Metastatic Liver Carcinoma in the Adrenal Gland (tissue), 2 donors: ENCODE measurements around a stretch of chr15.

- PRO-cap, 2 experiments = no peak in any of the 2 experiments
These were observed 2.8 kb downstream of the NR2F2 start for GRCh38 chr15:96332976-96334030.

GRCh38 chr15:96368250-96368513 is 37.7 kb downstream of the NR2F2 start:
- PRO-cap, 2 experiments = no peak in any of the 2 experiments

DNA sequence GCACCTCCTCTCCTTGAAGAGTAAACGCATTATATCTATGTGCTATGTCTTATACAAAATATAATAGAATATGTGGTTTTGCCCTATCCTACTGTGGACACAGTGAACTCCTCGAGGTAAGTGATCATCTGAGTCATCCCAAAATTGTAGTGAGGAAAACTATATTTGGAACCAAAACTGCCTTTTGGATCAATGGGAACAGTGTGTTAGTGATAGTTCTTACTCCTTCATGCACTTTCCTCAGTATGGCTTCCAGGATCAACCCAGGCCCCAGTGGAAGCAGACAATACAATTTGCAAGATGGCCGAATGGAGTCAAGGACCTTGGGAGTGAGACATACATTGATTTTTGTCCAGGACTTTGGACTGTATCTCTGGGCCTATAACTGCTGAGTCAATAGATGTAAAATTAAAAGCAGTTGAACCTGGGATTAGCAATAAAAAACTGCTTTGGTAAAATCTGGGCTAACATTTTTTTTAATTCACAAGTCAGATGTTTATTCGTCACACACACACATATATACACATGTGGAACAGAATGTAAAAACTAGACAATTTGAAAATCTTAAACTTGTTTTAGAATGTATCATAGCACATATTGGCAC is 1.7 kb downstream of the ARRDC4 start:
- PRO-cap, 2 experiments = no peak in any of the 2 experiments

DNA sequence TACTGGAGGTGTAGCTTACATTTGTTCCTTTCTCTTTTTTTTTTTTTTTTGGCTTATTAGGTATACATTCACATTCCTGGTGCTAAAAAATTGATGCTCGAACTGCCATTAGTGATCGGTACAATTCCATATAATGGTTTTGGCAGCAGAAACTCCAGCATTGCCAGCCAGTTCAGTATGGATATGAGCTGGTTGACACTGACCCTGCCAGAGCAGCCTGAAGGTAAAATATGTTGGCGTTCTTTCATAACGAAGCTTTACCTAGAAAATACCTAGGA is 9.3 kb downstream of the ARRDC4 start:
- PRO-cap, 2 experiments = no peak in any of the 2 experiments

DNA sequence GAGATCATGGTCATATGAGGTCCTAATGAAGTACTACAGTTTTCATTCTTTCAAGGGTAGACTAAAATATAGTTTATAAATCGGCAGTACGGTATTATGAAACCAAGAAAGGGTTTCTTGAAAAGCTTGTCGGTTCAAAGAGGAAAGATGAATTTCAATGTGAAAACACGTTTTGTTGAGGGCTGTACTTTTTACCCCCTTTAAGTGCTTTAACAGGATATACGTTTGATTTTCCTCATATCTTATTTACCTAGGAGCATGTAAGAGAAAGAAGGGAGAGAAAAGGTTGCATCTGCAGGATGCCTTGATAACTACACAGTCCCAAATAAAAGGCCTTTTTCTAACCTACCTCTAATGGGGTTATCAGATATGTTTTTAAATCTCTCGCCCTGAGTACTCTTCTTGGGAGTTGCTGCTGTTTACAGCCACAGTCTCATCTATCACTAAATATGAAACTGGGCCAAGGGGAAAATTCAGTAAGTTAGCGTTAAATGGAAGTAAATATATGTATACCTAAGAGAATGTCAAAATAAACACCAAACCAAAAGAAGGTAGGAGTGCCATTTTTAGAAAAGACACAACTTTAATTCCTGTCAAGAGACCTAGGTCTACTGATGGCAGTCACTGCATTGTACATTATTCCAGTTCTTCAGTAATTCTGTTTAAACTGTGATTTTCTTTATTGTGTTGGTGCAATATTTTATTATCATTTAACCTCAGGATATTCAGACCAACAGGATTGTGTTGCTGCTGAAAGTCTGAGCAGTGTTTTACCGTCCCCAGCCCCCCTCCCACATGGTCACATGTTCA is 11.4 kb downstream of the ARRDC4 start:
- PRO-cap, 2 experiments = no peak in any of the 2 experiments

DNA sequence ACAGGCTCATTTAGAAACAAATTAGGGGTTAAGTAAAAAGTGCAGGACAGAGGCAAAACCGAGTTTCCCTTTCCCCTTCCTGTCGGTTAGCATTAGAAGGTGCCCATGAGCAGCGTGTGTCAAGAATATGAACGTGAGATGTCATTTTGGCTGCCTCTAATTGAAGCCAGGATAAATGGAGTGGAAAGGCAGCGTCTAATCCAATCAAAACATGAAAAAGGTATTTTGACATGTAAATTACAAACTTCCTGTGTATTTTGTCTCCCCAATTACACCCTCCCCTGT is 199.9 kb downstream of the ARRDC4 start:
- PRO-cap, 2 experiments = no peak in any of the 2 experiments

- PRO-cap, 2 experiments = no peak in any of the 2 experiments
These were observed 20.5 kb downstream of the IGF1R start for GRCh38 chr15:98668688-98669333.

GRCh38 chr15:98714148-98714618 is 65.8 kb downstream of the IGF1R start:
- PRO-cap, 2 experiments = no peak in any of the 2 experiments

DNA sequence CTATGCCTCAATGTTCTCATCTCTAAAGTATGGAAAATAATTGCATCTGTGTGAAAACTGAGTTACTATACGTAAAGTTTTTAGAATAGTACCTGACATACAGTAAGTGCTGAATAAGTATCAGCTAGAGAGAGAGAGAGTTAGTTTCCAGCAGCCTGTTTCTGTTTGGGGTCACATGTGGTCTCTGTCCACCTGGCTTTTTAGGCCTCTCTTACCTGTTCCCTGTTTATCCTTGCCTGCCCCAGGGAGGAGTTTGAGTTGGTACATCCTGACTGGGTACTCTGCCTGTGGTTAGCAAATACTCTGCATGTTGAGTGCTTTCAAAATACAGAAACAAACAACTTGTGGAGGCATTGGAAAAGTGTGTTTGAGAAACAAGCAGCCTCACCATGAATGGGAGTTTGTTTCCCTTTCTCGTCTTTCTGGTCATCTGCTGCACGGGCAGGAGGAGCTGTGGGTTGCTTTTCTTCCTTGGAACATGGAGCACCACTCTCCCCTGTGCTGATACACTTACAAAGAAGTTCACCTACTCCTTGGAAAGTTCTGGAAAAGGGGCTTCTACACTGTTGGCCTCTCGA is 166.2 kb downstream of the PGPEP1L start:
- PRO-cap, 2 experiments = no peak in any of the 2 experiments

DNA sequence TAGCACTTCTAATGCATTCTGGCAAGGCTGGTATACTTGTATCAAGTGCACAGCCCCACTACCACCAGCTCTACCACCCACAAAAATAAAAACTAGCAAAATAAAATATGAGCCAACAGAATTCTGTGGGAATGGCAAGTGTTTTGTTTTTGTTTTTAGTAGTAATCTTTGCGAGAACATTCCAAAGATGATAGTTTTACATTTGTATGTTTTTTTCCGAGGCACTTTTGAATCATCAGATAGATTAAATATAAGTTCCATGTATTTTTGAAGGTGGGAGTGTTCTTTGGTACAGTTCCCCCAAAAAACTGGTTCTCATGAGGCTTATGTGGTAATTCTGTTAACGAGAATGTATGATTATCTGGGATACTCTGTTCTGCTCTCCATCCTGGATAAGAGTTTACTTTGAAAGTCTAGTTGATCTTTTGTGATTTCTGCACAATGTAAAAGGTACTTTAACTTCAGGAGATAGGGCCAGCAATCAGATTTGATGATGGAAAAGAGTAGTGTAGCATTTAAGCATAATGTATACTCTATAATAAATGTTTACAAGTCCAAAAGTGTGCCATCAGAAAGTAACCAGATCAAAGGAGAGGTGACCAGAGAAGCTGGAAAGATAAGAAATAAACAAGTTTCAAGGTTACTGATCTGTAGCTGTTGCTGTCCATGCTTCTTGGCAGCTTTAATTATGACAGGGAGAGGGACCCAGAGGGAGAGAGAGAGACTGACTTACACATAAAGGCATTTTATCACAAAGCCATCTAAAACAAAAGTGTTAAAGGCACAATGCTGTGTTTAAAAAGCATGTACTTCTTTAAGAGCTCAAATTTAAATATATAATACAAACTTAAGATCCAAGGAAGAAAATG is 130.9 kb downstream of the PGPEP1L start:
- PRO-cap, 2 experiments = no peak in any of the 2 experiments

GRCh38 chr15:98877990-98878479 is 129.6 kb downstream of the PGPEP1L start:
- PRO-cap, 2 experiments = no peak in any of the 2 experiments

DNA sequence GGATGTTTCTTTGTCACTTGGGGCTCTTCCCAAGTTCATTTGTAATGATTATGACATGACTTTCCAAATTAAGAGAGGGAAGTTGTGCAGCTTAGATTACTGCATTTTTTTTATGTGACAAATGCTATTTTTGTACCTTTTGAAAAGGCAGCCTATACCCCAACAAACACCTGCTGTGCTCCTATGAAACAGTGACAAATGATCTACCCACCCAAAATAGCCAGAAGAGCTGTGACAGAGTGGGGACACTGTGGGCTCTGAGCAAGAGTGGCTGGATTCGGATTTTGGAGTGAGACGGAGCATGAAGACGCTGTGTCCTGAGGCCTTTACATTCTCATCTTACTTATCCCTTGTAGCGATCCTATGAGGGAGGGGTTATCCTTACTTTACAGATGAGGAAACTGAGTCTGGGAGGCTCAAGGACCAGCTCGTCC is 6.9 kb upstream of the SYNM start:
- PRO-cap, 2 experiments = no peak in any of the 2 experiments

GRCh38 chr15:99120265-99120754 is 15.4 kb downstream of the SYNM start:
- PRO-cap, 2 experiments = no peak in any of the 2 experiments

DNA sequence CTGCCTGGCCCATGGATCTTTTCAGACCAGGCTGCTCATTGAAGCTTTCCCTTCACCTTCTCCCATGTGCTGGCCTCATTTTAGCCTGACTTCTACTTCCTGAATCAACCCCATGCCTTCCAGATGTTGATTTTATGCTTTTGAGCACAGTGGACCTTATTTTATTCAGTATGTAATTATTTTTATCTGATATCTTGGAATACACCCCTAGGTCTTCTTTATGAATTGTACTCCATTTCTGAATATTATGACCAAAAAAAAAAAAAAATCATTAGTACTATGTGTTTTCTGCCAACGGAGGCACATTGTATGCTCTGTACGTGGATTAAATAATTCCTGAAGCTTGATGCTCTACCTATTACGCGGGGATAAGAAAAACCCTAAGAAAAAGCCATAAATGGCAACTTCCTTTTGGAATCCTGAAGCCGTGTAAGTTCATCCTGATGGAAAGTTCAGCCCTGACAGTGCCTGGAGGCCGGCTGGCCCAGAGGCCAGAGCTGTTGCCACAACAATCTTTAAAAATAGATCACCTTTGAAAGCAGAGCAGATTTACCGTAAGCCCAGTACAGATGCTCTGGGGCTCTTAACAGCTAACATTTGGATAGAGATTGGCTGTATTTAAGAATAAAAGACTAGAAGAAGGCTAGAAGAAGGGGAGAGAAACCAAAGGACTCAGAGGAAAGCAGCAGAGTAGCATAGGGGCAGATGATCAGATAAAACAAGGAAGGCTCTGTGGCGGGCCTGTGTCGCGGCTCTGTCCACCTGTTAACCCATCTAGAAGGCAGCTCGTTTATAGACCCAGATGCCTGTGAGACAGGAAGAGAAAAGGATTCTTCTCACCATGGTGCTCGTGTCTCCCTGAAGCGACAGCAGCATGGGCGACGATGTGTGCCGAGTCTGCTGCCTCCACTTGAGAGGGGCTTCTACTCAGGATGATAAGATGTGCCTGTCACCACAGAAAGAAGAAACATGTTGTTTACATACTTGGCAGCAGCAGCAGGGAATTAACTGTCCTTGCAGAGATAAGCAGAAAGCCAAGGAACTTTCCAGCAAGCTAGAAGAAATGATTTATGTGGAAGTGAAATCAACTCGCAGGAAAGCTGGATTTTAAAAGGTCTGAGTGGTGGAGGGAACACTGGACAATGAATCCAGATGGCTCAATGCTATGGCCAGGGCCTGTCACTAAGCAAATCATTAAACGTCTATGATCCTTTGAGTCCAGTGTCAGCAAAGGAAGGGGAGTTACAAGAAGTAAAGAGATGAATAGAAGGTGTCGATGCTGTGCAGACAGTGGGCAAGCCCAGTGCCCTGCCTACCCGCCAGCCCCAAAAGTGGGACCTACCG is 69.8 kb downstream of the SYNM start:
- PRO-cap, 2 experiments = no peak in any of the 2 experiments

- PRO-cap, 2 experiments = no peak in any of the 2 experiments
These were observed 379 bp downstream of the LRRC28 start for GRCh38 chr15:99251591-99252129.

DNA sequence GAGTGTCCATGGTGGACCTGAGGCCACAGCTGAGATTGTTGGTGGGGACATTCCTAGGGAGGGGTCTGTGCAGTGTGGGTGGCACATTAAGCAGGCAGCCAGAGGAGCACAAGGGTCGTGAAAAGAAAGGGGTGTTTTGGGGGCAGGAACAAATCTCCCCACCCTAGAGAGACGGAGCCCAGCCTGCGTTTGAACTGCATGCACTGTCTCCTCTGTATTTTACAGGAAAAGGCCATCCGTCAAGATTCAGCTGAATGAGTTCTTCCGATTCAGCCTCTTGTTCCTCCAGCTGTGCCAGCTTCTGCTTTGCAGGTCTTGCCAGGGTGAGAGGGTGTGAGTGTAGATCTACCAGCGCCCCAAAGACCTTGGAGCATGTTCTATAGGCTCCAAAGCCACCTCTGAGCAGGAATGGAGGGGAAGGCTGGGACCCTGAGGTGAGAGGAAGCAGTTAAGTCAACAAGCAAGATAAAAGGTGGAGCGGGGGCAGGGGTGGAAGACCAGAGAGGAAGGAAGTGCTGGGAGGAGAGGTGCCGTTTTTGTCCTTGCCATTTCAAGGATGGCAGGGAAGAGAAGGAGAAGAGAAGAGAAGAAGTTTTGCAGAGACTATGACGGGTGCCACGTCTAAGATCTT is 80.3 kb upstream of the MEF2A start:
- PRO-cap, 2 experiments = no peak in any of the 2 experiments

DNA sequence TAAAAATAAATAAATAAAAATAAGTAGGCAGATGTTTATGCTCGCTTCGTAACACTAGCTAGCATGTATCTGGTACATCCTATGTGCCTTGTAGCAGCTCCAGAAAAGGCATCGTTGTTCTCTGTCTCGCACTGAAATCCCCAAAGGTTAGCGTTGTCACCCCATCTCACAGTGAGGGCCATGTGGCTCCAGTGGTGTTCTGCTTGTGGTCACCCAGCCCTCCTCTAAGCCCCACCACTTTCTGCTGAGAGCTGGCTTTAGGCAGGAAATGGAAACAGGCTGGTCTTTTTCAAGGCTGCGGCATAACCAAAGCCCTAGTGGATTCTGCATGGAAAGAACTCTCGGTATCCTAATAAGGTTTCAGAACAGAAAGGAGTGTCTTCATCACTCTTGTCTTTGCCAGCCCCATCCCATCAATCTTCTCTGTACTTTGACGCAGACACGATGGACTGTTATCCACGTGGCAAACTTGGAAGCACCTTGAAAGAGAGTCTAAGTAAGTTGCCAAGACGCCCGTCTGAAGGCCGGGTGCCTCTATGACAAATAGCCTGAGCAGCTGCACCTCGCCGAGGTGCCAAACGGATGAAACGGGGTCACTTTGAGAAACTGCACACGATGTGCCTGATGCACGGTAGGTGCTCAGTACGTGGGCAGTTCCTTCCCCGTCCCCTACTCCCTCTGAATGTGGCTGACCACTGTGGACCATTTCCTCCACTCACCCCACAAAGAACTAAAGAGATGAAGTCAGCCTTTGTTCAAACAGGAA is 57.9 kb upstream of the MEF2A start:
- PRO-cap, 2 experiments = no peak in any of the 2 experiments

GRCh38 chr15:99703580-99704149 is 29.6 kb downstream of the LYSMD4 start:
- PRO-cap, 2 experiments = no peak in any of the 2 experiments

DNA sequence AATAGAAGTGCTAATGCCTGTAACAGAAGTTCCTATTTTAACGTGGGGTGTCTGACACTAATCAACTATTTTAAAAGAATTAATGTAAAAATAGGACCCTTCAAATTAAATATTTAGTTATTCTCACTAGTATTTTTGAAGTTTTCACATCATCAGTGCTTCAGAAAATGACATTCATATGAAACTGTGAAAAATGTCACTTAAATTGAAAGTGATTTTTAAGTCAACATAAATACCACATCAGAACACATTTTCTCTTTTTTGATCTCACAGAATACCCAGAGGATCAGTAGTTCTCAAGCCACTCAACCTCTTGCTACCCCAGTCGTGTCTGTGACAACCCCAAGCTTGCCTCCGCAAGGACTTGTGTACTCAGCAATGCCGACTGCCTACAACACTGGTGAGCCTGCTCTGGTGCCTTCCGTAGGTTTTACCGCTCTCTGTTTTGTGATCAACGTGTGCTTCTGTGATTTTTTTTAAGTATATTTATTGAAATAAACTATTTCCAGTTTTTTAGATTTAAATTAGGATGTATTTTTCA is 26.7 kb downstream of the LYSMD4 start:
- PRO-cap, 2 experiments = no peak in any of the 2 experiments

DNA sequence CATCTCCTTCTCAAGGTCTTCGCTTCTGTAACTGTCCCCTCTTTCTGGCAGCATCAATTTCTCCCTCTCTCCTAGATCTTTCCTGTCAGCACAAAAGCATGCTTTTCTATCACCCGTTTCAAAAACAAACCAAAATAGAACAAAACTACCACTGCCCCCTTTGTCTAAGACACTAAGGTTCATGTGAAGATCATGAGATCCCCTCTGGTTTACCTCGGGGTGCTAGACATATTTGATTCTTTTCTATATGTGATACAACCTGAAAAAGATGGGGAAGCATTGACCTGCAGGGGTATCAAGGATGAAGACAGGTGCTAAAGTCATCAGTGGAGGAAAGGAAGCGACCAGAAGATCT is 12.4 kb downstream of the LYSMD4 start:
- PRO-cap, 2 experiments = no peak in any of the 2 experiments